REH cell (cell line): ENCODE results near the genes ERBB4, TMEM169 and RPL37A.

DNA sequence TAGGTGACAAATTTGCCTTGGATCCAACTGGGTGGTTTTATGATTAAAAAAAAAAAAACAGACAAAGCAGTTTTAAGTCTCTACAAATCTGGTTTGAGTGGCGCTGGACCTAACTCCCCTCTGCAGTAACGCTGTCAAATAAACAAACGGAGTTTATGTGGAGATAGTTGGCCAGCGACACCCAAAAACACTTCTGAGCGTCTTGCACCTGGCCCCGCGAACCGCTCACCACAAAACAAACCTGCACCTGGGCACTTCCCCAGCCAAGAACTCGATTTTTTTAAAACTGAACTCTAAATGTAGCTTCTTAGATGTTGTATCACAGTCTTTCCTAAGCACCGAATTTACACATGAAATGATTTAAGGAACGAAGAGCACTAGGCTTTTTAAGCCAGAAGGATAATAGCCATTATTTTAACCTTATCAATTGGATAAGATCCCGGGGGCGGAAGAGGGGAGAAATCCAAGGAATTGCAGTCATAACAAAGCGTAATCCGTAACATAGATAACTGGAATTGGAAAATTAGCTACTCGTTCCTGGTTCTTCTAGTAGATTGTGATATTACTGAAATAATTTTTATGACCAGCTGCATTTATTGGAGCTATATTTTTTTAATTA, 851 bp upstream of the KANSL1L start:
- PRO-cap = bidirectional peak, plus-strand start at position 138 of the sequence, minus-strand start at position 130 of the sequence

DNA sequence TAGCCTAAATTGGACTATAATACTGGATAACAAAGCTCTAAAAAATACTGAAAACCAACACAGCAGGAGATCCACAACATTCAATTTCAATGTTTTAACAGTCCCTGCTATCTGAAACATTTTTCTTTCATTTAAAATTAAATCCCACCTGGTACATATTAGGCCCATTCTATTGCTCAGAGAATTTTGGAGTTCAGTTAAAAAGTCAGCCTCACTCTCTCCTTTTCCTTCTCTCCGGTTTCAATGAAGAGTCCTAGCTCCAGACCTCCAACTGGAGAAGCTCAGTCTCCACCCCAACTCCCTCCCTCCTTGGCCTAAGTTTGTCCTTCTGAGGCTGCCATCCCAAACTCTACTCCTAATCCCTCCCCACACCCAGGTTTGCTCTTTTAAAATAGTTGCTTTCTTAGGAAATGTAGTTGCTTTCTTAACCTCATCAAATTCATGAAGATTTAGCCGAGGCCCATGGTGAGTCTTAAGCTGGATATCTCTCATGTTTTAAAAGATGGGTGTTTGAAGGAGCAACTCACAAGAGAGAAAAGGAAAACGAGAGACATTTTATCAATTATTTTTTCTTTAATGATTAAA, 835 bp upstream of the LANCL1 start:
- PRO-cap = no peak

- PRO-cap = no peak
These were observed 3.2 kb downstream of the CPS1 start for GRCh38 chr2:210559604-210559896.

DNA sequence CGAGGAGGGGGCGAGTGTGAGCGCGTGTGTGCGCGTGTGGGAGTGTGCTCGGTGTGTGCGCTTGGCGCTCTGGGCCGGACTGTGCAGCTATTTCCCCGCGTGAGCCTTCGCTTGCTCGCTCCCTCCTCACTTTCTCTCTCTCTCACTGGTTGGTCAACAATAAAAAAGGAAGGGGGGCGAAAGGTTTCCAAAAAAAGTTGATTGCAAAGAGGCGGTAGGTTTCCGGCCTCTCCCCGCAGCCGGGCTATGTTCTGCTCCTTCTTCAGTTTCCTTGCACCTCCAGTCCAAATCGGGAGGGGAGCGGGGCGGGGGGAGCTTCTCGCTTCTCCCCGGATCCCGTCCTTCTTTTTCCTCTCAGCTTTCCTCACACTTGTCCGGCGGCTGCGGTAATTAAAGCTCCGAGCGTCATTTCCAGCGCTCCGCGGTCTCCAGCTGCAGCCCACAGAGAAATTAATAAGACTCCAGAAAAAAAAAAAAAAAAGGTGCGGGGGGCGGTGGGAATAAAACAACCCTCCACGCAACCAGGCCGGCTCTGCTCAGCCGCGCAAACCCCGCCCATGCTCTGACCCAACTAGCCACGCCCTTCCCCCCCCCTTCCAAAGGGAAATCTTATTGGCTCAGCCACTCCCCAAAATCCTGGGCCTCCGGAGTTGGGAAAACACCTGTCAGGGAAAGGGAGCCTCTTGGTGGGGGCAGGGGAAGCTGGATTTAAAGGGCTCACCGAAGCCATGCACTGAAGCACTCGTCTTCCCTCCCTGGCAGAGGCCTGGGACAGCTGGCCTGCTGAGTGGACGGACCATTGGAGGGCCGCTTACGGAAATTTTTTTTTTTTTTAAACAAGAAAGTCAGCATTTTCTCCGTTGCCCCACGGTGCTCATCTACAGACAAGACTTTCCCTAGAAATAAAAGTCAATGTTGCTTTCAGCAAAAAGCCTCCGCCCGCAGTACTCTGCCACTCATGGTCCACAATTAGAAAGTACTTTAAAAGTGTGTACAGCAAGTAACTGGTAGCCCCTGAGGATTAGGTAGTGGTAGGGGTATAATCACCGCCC, at the start of gene ERBB4:
Gene ERBB4, minus strand, starts transcription at position 83 of the 1,052 bp plus-strand sequence.
- PRO-cap = no peak

GRCh38 chr2:213098448-213099074, 52.9 kb downstream of the IKZF2 start:
- PRO-cap = no peak

DNA sequence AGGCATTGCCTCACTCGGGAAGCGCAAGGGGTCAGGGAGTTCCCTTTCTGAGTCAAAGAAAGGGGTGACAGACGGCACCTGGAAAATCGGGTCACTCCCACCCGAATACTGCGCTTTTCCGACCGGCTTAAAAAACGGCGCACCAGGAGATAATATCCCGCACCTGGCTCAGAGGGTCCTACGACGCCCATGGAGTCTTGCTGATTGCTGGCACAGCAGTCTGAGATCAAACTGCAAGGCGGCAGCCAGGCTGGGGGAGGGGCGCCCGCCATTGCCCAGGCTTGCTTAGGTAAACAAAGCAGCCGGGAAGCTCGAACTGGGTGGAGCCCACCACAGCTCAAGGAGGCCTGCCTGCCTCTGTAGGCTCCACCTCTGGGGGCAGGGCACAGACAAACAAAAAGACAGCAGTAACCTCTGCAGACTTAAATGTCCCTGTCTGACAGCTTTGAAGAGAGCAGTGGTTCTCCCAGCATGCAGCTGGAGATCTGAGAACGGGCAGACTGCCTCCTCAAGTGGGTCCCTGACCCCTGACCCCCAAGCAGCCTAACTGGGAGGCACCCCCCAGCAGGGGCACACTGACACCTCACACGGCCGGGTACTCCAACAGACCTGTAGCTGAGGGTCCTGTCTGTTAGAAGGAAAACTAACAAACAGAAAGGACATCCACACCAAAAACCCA, 125.4 kb downstream of the BARD1 start:
- PRO-cap = no peak

DNA sequence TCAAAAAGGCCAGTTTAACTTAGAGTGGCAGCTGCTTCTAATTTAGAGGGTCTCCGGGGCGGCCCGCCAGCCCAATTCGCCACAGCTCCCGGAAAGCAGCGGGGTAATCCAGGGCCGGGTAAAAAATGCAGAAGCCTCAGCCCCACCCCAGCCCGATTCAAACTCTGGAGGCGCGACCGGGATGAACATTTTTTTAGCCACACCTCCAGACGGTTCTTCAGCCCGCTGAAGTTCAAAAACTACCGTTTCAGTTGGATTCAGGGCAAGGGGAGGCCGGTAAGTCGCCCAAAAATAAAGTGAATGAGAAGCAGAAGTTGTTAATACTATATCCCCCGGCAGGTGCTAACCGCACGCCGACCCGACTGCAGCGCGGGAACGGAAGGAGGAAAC, 549 bp downstream of the BARD1 start:
- PRO-cap = bidirectional peak, plus-strand start at position 250 of the sequence, minus-strand start at position 76 of the sequence

GRCh38 chr2:215314807-215315587, 3.1 kb downstream of the ATIC start:
- PRO-cap = no peak

- PRO-cap = no peak
These were observed 59.6 kb downstream of the FN1 start for GRCh38 chr2:215376209-215376733.

DNA sequence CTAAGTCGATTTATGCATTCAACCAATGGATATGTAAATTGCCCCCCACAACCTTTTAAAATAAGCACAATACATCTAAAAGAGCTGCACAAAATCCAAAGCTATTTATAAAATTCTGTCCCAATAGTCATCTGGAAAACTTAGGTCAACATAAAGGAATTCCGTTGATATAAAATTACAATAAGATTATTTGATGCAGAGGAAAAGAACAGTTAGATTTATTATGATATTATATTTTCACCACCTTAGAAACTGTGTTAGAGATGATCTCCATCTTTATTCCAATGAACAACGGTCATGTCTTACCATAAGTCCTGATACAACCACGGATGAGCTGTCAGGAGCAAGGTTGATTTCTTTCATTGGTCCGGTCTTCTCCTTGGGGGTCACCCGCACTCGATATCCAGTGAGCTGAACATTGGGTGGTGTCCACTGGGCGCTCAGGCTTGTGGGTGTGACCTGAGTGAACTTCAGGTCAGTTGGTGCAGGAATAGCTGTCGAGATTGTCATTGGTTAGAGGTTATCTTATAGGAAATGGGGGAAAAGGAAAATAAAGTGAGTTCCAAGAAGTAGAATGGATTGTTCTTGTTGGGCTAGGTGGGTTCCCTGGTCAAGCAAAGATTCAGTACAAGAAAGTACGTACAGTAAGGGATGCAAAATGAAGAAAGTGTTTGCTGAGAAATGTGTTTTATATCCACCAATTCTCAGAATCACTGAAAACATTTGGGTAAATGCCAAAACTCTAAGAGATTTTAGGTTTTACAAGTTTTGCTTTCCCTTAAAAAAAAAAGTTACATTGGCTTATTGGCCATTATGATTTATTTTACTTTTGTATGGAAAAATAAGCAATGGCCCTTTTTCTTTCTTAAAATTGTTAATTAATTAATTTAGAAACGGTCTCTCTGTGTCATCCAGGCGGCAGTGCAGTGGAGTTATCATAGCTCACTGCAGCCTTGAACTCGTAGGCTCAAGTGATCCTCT, 56.8 kb downstream of the FN1 start:
- PRO-cap = no peak

DNA sequence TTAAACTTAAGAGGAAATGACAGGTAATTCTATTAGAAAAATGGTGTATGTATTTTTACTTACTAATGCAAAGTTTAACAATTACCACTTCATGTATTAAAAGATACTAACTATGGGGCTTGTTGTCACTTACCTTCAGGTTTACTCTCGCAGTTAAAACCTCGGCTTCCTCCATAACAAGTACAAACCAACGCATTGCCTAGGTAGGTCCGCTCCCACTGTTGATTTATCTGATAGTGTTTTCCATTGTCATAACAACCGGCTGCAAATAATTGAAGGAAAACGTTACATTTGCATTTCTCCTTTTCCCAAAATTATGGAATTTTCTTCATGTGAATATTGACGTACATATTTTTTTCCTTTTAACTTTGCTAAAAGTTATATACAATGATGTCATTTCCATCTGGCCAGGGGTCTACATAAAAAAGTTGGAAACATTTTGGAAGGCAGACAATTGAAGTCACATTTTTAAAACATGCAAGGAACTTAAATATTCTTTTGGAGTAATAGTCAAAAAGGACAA, 1.2 kb downstream of the FN1 start:
- PRO-cap = no peak

DNA sequence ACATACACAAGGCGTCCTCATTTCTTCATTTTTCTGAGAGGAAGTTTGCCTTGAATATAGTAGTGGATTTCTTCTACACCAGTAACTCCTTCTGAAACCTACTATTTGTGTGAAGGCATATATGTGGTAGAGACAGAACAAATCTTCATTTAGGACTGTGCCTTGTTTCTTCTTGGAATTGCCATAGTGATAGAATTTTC, 3.1 kb upstream of the FN1 start:
- PRO-cap = no peak

GRCh38 chr2:215440159-215440371, 4.2 kb upstream of the FN1 start:
- PRO-cap = no peak

GRCh38 chr2:215702207-215702471, 266.3 kb upstream of the FN1 start:
- PRO-cap = no peak

DNA sequence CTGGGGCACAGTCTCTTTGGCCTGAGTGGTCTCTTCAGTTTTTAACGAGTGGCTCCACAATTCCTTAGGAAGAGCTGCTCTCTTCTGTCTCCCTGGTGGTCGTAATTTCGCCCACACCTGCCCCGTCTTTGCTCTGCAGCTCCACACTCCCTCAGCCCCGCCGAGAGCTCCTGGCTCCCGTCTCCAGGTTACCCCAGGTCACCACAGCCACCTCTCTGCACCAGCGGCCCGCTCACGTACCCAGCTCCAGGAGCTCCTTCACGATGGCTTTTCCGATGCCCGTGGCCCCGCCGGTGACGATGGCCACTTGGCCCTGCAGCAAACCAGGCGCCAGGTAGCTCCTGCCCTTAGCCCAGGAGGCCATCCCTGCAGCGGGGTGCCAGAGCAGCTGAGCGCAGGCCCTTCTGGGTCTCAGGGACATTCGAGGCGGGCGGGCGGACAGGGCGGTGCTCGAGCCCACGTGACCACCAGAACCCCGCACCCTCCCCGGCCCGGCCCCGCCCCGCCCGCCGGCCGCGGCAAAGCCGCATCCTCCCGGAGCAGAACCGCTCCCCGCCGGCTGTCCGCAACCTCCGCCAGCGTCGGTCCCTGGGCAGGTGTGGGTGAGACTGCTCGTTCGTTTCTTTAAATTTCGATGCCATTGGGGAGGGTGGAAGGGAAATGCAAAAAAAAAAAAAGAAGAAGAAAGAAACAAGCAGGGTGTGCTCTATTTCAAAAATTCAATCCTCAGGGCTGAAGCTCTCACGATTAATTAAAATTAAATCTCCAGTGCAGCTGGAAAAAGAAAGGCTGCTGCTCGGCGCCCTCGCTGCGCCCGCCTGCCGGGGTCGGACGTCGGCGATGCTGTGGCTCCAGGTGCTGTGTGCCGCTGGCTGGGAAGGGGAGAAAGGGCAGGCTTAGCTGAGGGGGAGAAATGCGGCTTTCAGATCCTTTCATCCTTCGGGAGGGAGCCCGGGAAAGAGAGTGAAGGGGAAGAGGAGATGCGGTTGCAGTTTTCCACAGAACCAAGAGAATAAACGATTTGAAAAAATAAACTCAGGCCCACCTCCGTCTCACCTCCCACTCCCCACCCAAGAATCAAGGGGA, at the start of gene TMEM169:
Gene TMEM169, plus strand, starts transcription at position 542 of the 1,086 bp plus-strand sequence.
- PRO-cap = bidirectional peak, plus-strand start at position 515 of the sequence, minus-strand start at position 390 of the sequence

DNA sequence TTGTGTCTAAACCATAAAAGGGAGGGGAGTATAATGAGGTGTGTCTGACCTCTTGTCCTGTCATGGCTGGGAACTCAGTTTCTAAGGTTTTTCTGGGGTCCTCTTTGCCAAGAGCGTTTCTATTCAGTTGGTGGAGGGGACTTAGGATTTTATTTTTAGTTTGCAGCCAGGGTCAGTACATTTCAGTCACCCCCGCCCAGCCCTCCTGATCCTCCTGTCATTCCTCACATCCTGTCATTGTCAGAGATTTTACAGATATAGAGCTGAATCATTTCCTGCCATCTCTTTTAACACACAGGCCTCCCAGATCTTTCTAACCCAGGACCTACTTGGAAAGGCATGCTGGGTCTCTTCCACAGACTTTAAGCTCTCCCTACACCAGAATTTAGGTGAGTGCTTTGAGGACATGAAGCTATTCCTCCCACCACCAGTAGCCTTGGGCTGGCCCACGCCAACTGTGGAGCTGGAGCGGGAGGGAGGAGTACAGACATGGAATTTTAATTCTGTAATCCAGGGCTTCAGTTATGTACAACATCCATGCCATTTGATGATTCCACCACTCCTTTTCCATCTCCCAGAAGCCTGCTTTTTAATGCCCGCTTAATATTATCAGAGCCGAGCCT, 108.4 kb downstream of the XRCC5 start:
- PRO-cap = no peak

- PRO-cap = bidirectional peak, plus-strand start at chr2:216498844, minus-strand start at chr2:216498687; unidirectional peak, plus-strand start at chr2:216499184
These were observed at the start of gene RPL37A for GRCh38 chr2:216498580-216499670. RPL37A (plus strand) TSS chr2:216498844.

GRCh38 chr2:216571966-216572299, 61.3 kb upstream of the IGFBP2 start:
- PRO-cap = no peak

DNA sequence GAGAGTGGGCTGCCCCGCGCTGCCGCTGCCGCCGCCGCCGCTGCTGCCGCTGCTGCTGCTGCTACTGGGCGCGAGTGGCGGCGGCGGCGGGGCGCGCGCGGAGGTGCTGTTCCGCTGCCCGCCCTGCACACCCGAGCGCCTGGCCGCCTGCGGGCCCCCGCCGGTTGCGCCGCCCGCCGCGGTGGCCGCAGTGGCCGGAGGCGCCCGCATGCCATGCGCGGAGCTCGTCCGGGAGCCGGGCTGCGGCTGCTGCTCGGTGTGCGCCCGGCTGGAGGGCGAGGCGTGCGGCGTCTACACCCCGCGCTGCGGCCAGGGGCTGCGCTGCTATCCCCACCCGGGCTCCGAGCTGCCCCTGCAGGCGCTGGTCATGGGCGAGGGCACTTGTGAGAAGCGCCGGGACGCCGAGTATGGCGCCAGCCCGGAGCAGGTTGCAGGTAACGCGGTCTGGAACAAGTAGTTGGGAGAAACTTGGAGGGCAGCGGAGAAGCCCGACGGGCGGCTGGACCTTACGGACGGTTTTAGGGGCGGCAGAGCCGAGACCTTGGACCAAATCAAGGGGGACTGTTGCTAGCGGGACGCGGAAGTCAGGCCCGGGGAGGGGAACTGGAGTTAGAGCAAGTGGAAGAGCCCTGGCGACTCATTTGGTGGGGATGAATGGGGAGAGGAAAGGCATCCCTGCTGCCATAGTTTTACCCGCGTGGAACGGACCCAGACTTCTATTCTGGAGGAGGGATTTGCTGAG, 483 bp downstream of the IGFBP2 start:
- PRO-cap = no peak

- PRO-cap = no peak
These were observed 23.9 kb downstream of the IGFBP5 start for GRCh38 chr2:216671583-216671764.